Neuron (in vitro differentiated cells): ENCODE results near the gene CPEB4.

GRCh38 chr5:172724012-172724593 is 46.9 kb downstream of the DUSP1 start:
- PRO-cap = no peak

- PRO-cap = no peak
Observed at GRCh38 chr5:172785613-172786065, 14.6 kb upstream of the DUSP1 start.

- PRO-cap = no peak
Observed at GRCh38 chr5:172847823-172848828, 14.1 kb downstream of the ERGIC1 start.

- PRO-cap = no peak
Observed at GRCh38 chr5:172878592-172879586, 44.8 kb downstream of the ERGIC1 start.

- PRO-cap = no peak
Observed at GRCh38 chr5:172913102-172913850, 45.9 kb upstream of the RPL26L1 start.

GRCh38 chr5:172932224-172933100 is 26.8 kb upstream of the RPL26L1 start:
- PRO-cap = no peak

- PRO-cap = no peak
Observed at GRCh38 chr5:173016237-173017095, 32.9 kb downstream of the ATP6V0E1 start.

DNA sequence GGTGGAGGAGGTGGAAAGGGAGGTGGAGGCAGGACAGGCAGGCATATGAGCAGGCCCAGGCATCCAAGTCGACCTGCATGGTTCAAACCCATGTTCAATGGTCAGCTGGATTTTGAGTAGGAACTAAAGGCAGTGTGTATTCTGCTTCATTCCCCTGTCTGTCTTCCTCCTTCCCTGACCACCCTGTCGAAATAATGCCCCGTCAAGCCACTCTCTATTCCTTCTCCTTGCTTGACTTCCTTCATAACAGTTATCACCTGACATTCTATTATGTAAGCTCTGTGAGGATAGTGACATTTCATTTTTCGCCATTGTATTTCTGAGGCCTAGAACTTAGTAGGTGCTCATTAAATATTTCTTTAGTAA is 34.8 kb downstream of the ATP6V0E1 start:
- PRO-cap = no peak

DNA sequence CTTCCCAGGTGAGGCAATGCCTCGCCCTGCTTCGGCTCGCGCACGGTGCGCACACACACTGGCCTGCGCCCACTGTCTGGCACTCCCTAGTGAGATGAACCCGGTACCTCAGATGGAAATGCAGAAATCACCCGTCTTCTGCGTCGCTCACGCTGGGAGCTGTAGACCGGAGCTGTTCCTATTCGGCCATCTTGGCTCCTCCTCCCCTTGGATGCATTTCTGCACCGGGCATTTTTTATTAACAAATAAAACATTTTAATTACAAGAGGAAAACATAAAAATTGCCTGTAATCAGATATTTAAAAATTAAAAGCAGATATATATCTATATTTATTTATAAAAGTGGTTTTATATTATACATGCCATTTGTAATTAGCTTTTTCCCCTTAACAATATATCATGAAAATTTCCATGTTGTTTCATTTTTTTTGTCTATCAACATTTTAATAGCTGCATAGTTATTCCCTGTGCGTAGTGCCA is 80.5 kb upstream of the STC2 start:
- PRO-cap = no peak

GRCh38 chr5:173496037-173496635 is 120.3 kb downstream of the BOD1 start:
- PRO-cap = no peak

- PRO-cap = no peak
Observed at GRCh38 chr5:173600775-173601115, 15.7 kb downstream of the BOD1 start.

DNA sequence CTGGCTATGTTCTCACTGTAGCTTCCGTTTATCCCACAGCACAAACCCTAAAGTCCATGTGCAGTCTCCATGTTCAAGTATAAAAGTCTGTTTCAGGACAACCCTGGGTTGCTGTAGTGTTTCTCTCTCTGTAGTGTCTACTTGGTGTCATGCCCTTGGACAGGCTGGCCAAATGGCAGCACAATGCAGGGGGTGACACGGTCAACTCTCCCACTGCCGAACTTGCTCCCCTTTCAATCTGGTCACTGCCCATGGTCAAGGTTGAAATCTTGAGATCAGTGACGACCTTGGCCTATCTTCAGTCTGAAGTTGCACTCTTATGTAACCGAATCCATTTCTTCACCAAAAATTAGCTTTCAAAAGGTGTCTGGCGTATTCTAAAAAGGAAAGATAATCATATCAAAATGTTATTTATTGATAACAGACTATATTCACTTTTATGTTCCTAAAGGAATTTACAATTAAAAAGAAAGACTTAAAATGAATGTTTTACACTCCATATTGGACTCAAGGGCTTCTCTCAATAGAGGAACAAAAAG is 8.5 kb downstream of the BOD1 start:
- PRO-cap = no peak

- PRO-cap = no peak
Observed at GRCh38 chr5:173609136-173609600, 7.3 kb downstream of the BOD1 start.

DNA sequence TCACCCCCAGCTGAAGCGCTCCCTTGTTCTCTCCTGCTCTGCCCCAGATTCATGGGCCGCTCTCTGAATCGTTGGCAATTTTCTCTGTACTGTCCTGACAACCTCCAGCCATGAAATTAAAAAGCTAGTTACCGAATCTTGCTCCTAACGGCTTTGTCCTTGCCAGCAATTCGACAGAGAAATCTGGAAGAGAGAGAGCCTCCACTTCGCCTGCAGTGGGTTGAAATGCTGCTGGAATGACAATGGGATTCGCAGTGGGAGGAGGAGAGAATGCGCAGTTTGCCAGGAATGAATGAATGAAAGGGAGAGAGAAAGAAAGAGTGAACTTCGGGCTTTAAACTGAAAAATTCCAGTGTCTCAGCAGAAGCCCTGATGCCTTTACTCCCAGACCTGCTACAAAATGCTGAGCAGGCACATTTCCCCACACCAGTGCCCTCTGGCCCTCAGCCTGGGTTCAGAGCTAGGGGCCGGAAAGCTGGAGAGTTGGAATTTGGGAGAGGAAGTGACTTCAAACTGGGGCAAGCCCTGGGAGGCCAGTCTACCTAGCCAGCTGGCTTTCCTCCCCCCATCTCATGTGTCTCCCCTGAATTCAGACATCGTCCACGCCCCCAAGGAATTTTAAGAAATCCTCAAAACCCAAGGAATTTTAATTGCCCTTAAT is 11.5 kb upstream of the BOD1 start:
- PRO-cap = no peak

DNA sequence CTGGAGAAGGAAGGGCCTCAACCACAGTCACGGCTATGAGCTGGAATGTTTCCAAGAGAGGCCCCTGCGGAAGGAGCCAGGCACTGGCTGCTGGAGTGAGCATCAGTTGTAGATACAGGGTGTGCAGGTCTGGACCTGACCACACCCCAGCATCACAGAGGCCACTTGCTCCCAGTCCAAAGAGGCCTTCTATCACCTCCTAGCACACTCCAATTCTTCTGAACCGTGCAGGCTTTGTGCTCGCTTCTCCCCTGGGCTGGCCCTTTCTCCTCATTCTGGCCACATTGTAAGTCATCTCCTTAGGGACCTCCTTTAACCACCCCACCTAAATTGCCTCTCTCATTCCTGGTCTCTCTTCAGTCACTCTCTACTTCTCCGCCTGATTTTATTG is 120.8 kb upstream of the BOD1 start:
- PRO-cap = no peak

- PRO-cap = no peak
Observed at GRCh38 chr5:173777346-173777633, 110.9 kb upstream of the CPEB4 start.

DNA sequence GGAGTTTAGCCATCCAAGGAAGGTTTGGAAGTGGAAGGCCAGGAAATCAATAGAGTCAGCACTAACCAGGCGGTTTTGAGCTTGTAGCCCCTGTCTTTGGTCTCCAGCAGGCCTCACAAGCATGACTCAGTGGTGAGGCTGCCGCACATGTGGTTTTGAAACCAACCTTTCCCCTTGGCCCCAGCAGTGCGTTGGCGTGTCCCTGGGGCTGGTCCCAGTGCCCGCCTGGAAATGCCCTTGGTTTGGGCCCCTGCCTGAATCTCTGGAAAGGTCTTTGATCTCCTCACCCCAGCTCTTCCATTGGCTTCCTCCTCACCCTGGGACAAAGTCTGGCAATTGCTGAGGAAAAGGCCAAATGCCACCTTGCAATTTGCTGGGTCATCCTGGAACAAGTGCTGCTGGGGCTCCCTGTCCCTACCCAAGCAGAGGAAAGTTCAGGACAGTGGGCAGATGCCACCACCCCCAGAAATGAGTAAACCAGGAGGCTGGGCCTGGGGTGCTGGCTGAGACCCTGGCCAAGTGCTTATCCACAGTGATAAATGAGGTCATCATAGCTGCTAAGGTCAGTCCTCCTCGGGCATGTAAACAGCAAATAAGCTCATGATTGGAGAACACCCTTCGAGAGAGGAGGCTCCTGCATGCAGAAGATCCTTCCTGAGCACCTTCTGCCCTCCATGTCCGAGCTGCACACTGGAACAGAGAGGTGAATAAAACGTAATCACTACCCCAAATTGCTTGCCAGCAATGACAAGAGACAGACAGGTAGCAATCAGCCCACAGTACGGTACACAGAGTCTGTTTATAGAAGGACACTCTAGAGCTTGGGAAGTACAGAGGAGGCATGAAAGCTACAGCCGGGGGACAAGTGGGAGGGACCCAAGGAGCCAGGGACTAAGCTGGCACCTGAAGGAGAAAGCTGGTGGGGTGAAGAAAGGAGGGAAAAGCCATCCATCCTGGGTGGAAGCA is 98.9 kb upstream of the CPEB4 start:
- PRO-cap = no peak

GRCh38 chr5:173802587-173803095 is 85.5 kb upstream of the CPEB4 start:
- PRO-cap = no peak

DNA sequence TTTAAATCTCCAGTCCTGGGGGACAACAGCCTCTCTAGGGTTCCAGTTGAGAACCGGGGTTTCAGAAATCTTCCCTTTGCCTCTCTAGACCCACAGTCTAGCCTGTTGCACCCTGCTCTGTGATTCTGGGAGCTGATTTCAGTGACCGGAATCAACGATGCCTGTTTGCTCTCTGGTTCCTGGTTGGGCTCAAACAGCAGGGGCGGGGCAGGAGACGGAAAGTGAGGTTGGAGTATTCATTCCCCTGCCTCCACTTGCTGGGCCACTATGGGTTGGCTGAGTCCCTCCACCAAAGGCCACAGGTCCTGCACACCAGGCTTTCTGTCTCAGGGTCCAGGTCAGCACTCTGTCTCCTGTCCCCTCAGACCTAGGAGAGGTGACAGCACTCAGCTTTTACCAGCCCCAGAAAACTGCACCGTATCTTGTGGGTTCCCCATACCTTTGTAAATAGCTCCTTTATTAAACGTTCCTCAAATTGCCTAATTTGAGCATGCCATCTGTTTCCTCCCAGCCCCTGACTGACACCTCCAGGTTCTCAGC is 23.7 kb upstream of the CPEB4 start:
- PRO-cap = no peak

DNA sequence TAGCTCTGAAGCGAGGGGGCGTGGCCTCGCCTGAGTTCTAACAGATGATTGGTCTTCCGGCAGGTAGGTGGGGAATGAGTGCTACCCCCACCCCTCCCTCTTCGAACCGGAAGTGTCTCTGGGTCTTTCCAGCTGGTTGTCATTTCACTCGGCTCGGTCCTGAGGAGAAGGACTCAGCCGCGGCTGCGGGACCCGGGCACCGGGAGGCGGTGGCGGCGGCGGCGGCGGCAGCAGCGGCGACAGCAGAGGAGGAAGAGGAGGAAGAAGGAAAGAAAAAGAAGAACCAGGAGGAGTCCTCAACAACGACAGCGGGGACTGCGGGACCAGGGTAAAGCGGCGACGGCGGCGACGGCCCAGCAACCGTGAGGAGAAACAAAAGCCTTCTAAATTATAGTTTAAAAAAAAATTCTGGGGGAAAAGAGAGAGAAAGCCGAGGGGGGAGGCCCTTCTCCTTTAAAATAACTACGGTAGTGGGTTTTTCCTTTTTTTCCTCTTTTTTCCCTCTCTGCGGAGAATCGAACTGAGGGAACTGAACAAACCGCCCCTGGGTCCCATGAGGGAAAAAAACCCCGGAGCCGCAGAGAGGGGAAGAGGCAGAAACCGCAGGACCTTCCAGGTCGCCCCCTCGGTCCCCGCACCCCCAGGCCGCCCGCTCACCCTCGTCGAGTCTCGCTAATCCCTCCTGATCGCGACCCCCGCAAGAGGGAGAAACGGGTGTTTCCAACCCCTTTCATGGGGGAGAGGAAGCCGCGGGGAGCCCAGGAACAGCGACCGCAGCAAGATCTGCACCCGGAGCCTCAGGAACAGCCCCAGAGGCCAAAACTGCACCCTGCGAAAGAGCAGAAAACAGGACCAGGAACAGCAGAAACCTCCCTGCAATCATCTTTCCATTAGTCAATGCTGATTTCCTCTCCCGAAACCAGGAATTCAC is at the start of gene CPEB4:
CPEB4 (plus strand) TSS at position 147 of the 931 bp plus-strand sequence.
- PRO-cap = bidirectional peak, plus-strand start at position 143 of the sequence, minus-strand start outside the sequence; unidirectional peak, plus-strand start at position 580 of the sequence